H1 (cell line): Measurements from ENCODE around the genes RGPD8, NT5DC4 and IL1B.

- RRBS, result no CpG with 5 or more reads among the region's 6 CpGs
CAGE:
- cytosol, long polyA plus RNA, result no peak
- long polyA plus RNA, result no peak
- nucleus, long polyA plus RNA, result no peak
Observed at GRCh38 chr2:109032280-109032570, 43.2 kb upstream of the EDAR start.

- RRBS, result no CpG with 5 or more reads among the region's 12 CpGs
CAGE:
- cytosol, long polyA plus RNA, result no peak
- long polyA plus RNA, result no peak
- nucleus, long polyA plus RNA, result no peak
Observed at GRCh38 chr2:109324560-109325326, 195.7 kb downstream of the SH3RF3 start.

DNA sequence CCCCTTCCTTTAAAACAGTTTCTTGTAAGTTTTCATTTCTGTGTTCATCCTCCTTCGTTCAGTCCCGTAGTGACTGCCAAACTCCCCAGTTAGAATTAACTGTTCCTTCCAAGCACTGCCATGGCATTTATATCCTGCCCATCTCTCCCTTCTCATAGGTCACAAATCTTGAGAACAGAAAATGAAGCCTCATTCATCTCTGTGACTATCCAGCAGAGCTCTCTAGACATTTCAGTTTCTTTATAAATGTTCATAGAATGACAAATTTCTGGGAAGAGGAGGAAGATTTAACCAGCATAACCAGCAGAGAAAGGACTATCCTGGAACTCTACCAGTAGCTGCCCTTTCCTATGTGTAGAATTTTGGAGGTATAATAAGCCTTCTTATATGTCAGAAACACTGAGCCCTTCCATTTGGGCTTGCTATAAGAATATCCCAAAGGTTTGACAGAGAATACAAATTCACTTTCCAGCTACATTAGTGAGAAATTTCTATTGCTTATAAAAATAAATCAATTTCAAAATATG lies 57.9 kb downstream of the SEPTIN10 start:
- RRBS, result no CpG with 5 or more reads among the region's 2 CpGs
CAGE:
- cytosol, long polyA plus RNA, result no peak
- long polyA plus RNA, result no peak
- nucleus, long polyA plus RNA, result no peak

- RRBS, result no CpG with 5 or more reads among the region's 3 CpGs
CAGE:
- cytosol, long polyA plus RNA, result no peak
- long polyA plus RNA, result no peak
- nucleus, long polyA plus RNA, result no peak
Observed at GRCh38 chr2:110657848-110658273, 20.0 kb downstream of the BUB1 start.

DNA sequence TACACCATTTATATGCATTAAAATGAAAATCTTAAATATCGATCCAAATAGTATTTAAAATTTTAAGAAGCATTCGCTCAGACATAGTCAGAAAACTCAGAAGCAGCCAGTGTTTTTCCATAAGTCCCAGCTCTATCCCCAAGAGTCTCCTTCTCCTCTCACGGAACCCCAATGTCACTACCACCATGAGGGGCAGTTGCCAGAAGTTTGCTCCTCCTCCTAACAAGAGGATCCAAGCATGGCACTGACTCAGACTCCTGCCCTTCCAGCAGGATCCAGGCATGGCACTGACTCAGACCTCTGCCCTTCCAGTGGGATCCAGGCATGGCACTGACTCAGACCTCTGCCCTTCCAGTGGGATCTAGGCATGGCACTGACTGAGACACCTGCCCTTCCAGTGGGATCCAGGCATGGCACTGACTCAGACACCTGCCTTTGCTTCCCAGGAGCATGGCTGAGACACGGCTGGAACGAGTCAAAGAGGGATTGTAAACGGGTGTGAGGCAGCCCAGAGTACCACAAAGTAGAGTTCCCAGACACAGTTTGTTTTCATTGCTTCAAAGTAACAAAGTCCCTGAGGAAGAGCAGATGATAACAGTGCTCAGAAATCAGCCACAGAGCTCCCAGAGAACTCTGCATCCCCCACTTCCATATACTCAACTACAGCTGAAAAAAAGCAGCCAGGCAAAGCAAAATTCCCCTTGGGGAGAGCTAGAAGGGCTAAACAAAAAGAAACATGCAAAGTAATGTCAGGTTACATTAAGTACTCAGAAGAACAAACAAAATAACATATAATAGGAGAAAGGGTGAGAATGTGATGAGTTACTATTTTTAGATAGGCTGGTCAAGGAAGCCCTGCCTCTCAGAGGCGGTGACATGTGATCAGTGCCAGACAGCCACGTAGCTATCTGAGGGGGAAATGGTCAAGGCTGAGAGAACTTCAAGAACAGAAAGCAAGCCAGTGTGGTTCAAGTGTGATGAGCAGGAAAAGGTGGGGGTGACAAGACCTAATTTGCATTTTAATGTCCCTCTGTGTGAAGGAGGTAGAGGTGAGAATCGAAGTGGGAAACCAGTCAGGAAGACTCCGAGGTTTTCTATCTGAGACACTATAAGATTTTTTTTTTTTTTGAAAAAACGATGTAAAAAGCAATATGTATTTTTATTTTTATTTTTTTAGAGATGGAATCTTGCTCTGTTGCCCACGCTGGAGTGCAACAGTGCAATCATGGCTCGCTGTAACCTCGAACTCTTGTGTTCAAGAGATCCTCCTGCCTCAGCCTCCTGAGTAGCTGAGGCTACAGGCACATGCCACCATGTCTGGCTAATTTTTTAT lies 2.9 kb downstream of the BUB1 start:
- RRBS, result no CpG with 5 or more reads among the region's 14 CpGs
CAGE:
- cytosol, long polyA plus RNA, result no peak
- long polyA plus RNA, result no peak
- nucleus, long polyA plus RNA, result no peak

- RRBS, result under 1% methylated on average over 53 of the region's 123 CpGs
CAGE:
- cytosol, long polyA plus RNA, result no peak
- long polyA plus RNA, result start-site peak on the plus strand at chr2:111122580-111122690, 28 and 22 reads in 2 replicates
- nucleus, long polyA plus RNA, result no peak
Observed at GRCh38 chr2:111122077-111123018, 1.6 kb downstream of the BCL2L11 start.

DNA sequence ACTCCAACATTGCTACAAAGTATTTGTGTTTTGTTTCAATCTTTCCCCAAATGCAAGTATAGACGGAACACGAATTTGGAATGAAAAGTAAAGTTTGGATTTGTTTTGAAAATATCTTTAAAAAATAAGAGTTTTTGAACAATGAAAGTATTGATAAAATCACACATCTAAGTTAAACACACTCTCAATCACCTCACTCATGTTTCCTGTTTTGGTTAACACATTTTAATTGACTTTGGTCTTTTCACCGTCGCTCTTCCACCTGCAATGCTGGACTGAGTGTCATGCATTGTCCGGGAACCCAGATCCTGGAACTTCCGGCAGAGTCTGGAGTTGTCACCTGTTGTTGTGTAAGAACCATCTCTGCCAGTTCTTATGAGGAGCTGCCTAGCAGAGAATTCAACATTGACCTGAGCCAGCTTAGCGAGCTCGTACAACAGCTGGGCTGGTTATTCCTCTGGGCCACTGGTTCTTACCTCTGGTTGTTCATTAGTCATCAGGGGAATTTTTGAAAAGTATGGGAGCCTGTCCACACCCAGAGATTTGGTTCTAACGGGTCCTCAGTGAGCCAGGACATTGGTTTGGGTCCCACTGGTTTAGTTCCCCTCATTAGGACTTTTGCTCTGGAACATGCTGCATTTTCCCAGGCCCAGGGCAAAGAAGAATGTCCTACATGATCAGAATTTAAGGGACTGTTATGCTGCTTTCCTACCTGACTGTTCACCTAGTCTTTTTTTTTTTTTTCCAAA lies 75.7 kb downstream of the BCL2L11 start:
- RRBS, result no CpG with 5 or more reads among the region's 9 CpGs
CAGE:
- cytosol, long polyA plus RNA, result no peak
- long polyA plus RNA, result no peak
- nucleus, long polyA plus RNA, result no peak

- RRBS, result no CpG with 5 or more reads among the region's 11 CpGs
CAGE:
- cytosol, long polyA plus RNA, result no peak
- long polyA plus RNA, result no peak
- nucleus, long polyA plus RNA, result no peak
Observed at GRCh38 chr2:111346282-111346940, 225.7 kb downstream of the BCL2L11 start.

GRCh38 chr2:111424583-111425657 lies 304.2 kb downstream of the BCL2L11 start:
- RRBS, result no CpG with 5 or more reads among the region's 10 CpGs
CAGE:
- cytosol, long polyA plus RNA, result no peak
- long polyA plus RNA, result no peak
- nucleus, long polyA plus RNA, result no peak

- RRBS, result no CpG with 5 or more reads among the region's 5 CpGs
CAGE:
- cytosol, long polyA plus RNA, result no peak
- long polyA plus RNA, result no peak
- nucleus, long polyA plus RNA, result no peak
Observed at GRCh38 chr2:112003639-112004073, 51.4 kb upstream of the TMEM87B start.

- RRBS, result no CpG with 5 or more reads among the region's 8 CpGs
CAGE:
- cytosol, long polyA plus RNA, result no peak
- long polyA plus RNA, result no peak
- nucleus, long polyA plus RNA, result no peak
Observed at GRCh38 chr2:112220767-112222025, 33.6 kb downstream of the ZC3H8 start.

- RRBS, result no CpG with 5 or more reads among the region's 3 CpGs
CAGE:
- cytosol, long polyA plus RNA, result no peak
- long polyA plus RNA, result no peak
- nucleus, long polyA plus RNA, result no peak
Observed at GRCh38 chr2:112315568-112315897, 40.1 kb downstream of the ZC3H6 start.

DNA sequence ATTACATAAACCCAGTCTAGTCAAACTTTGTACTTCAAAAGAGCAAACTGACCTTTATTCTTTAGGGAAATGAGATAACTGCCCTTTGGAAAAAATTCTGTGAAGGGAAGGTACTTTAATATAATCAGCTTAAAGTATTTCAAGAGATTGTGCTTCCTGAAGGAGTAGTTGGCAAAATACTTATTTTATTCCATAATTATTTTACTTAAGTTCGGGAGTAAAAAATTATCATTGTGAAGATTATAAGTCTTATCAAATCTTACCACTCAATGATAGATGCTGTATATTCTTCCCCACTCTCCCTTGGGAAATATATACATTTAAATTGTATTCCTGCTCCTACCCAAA lies 42.0 kb downstream of the ZC3H6 start:
- RRBS, result no CpG with 5 or more reads among the region's 1 CpG
CAGE:
- cytosol, long polyA plus RNA, result no peak
- long polyA plus RNA, result no peak
- nucleus, long polyA plus RNA, result no peak

DNA sequence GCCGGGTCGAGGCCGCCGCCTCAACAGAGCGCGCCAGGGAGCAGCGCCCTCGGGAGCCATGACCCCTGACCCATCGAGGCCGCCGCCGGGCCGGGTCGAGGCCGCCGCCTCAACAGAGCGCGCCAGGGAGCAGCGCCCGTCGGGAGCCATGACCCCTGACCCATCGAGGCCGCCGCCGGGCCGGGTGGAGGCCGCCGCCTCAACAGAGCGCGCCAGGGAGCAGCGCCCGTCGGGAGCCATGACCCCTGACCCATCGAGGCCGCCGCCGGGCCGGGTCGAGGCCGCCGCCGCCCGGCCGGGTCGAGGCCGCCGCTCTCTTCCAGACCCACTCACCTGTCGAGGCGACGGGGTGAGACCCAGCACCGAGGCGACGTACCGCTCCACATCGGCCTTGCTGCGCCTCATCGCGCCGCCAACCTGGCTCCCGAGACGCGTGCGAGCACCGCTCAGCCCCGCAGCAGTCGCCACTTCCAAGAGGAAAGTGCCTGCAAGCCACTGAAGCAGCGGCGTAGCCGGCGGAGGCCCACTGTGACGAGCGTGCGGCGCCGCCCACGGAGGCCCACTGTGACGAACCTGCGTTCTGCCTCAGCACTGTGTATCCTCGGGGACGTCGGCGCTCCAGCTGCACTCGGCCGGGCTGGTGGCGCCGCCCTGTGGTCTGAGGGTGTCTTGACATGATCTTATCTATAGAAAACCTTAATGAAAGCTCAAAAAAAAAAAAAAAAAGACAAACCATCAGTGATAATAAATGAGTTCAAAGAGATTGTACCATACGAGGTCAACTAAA lies at the start of gene RGPD8:
Gene RGPD8 (minus strand): TSS at position 597 of the 787 bp plus-strand sequence.
- RRBS, result no CpG with 5 or more reads among the region's 87 CpGs
CAGE:
- cytosol, long polyA plus RNA, result no peak
- long polyA plus RNA, result no peak
- nucleus, long polyA plus RNA, result no peak

GRCh38 chr2:112493796-112494480 lies 12.0 kb downstream of the TTL start:
- RRBS, result no CpG with 5 or more reads among the region's 10 CpGs
CAGE:
- cytosol, long polyA plus RNA, result no peak
- long polyA plus RNA, result no peak
- nucleus, long polyA plus RNA, result no peak

DNA sequence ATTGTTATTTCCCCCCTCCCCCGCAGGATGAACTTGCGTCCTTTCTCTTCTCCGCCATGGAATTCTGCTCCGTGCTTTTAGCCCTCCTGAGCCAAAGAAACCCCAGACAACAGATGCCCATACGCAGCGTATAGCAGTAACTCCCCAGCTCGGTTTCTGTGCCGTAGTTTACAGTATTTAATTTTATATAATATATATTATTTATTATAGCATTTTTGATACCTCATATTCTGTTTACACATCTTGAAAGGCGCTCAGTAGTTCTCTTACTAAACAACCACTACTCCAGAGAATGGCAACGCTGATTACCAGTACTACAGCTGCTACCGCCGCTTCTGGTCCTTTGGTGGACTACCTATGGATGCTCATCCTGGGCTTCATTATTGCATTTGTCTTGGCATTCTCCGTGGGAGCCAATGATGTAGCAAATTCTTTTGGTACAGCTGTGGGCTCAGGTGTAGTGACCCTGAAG lies 834 bp downstream of the SLC20A1 start:
- RRBS, result no CpG with 5 or more reads among the region's 13 CpGs
CAGE:
- cytosol, long polyA plus RNA, result no peak
- long polyA plus RNA, result no peak
- nucleus, long polyA plus RNA, result no peak

GRCh38 chr2:112664361-112665244 lies 18.9 kb downstream of the SLC20A1 start:
- RRBS, result no CpG with 5 or more reads among the region's 8 CpGs
CAGE:
- cytosol, long polyA plus RNA, result no peak
- long polyA plus RNA, result no peak
- nucleus, long polyA plus RNA, result no peak

DNA sequence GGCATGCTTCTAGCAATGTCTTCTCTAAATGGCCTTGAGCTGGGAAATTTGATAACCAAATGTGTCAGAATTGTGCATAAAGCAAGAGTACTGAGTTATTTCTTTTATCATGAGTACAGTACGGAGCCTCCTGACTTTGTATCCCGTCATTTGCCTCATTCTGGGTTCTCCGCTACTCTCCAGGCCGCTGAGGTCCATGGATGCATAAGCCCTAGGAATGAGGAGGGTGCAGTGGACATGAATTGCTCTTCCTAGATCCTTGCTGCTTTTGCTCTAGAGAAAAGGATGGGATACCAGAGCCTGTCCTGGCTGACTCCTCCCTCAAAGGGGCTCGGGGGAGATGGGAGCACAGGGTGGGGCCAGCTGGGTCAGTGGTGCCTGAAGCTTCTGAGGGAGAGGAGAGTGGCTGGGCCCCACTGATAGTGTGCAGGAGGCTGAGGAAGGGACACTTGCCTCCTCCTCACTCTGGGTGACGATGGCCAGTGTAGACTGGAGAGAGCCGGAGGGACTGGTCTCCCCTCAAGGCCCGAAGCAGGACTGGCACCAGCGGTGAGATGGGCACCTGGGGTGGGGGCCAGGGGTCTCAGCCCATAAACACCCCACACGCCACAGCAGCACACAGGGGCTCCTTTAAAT lies at the start of gene NT5DC4:
Gene NT5DC4 (plus strand): TSS at position 416 of the 636 bp plus-strand sequence.
- RRBS, result no CpG with 5 or more reads among the region's 10 CpGs
CAGE:
- cytosol, long polyA plus RNA, result no peak
- long polyA plus RNA, result no peak
- nucleus, long polyA plus RNA, result no peak

GRCh38 chr2:112833345-112833708 lies 3.3 kb downstream of the IL1B start:
- RRBS, result no CpG with 5 or more reads among the region's 8 CpGs
CAGE:
- cytosol, long polyA plus RNA, result no peak
- long polyA plus RNA, result no peak
- nucleus, long polyA plus RNA, result no peak

DNA sequence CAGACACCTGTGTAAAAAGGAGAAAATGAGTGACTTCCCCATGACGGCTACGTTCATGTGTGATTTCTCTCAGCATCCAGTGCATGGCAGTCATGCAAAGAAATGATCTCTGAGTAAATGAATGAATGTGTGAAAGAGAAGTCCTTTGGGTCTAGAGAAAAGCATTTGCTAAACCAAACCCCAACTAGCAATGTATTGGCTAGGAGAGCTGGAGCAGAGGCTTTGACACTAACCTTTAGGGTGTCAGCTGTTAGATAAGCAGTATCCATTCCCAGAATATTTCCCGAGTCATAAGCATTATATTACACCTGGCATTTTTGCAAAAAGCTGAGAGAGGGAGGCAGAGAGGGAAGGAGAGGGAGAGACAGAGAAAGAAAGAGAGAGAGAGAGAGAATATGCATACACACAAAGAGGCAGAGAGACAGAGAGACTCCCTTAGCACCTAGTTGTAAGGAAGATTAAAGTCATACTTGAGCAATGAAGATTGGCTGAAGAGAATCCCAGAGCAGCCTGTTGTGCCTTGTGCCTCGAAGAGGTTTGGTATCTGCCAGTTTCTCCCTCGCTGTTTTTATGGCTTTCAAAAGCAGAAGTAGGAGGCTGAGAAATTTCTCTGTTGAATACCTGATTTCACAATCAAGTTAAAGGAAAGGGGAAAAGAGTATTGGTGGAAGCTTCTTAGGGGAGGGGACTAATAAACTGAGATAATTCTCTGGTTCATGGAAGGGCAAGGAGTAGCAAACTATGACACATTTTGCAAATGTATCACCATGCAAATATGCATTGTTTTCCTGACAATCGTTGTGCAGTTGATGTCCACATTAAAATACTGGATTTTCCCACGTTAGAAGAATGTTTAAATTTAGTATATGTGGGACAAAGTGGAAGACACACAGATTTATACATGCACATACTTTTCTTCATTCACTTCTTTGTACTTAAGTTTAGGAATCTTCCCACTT lies at the start of gene IL1B:
Gene IL1B (minus strand): TSS at position 542 of the 959 bp plus-strand sequence.
- RRBS, result no CpG with 5 or more reads among the region's 7 CpGs
CAGE:
- cytosol, long polyA plus RNA, result no peak
- long polyA plus RNA, result no peak
- nucleus, long polyA plus RNA, result no peak